ENCODE measurements around the genes DPY19L3 and LSM14A.

GRCh38 chr19:30225268-30226435, 146.5 kb upstream of the ZNF536 start:
- PRO-cap, result no peak
- RAMPAGE, long total RNA, 2 experiments, result no peak in any of the 2 experiments

- PRO-cap, result bidirectional peak, plus-strand start at chr19:30227875, minus-strand start at chr19:30227723; unidirectional peak, plus-strand start at chr19:30228431; bidirectional peak, plus-strand start at chr19:30228510, minus-strand start at chr19:30228479
- RAMPAGE, long total RNA, 2 experiments, result no peak in any of the 2 experiments
These were observed 144.3 kb upstream of the ZNF536 start for GRCh38 chr19:30227580-30228584.

DNA sequence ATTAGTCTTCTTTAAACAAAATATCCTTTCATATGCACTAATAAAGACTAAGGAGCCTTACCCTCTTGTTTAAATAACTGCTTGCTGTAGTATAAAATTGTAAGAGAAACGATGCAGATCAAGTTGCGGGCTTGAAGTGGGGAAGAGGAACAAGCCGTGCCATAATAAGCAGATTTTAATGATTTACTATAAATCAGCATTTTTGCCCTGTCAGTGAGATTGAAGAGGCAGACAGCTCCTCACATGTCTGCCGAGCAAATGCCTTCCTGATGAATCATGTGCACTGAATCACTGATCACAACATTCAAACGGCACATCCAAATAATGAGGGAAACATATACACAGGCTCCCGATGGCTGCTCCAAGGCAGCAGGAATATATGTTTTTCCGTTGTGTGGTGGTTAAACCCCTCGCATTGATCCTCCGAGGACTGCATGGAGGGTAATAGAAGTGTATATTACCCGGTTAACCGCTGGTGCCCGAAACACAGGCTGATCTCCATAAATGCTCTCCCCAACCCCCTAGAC, 282.8 kb downstream of the TSHZ3 start:
- PRO-cap, result no peak
- RAMPAGE, long total RNA, 2 experiments, result no peak in any of the 2 experiments

DNA sequence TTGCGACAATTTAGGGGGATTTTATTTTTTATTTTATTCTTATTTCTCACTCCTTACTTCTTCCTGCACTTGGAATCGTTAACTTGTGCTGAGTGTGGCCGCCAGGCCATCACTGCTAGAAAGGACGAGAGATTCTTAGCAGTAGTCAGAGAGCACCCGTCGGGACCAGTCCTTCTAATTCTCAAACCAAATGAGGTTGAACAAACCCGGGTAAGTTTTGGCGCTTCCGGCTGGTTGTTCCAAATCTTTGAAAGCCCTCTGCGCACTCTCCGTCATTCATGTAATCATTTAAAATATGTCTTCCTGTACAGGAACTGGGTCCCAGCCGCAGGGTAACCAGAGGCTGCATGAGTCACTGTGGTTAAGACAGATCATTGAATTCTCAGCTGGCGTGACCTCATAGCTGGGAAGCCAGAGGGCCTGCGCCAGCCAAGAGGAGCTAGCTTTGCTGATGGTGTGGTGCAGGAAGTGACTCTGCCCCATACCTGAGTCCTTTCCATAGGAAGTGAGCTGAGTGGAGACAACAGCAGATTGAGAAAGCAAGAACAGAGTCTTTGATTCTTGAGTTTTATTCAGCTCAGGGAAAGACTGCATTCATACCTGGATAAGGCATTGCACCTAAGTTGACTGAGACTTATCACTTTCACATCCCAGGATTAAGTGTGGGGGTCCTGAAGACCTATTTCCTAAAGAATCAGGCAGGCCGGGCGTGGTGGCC, 135.2 kb downstream of the TSHZ3 start:
- PRO-cap, result no peak
- RAMPAGE, long total RNA, 2 experiments, result no peak in any of the 2 experiments

DNA sequence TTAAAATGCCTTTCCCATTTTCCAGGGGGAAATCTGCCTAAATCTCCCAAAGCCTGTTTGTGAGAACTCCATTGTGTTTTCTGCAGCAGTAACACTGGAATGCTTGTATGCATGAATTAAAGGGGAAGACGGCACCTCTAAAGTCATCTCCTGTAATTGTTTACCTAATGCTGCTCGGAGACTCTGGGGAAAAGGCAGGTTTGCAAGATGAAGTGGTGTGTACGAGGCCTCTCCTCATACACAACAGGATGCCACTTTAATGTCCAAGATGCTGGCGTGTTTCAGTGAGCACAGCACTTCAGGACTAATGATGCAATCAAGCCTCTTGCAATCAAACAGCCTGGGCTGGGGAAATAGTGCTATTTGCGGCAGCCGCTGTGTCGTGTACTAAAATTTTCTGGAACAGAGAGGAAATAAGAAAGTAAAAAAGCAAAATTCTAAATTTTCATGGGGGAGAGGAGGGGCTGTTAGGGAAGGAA, 33.0 kb downstream of the TSHZ3 start:
- PRO-cap, result no peak
- RAMPAGE, long total RNA, 2 experiments, result no peak in any of the 2 experiments

- PRO-cap, result unidirectional peak, minus-strand start at chr19:31502791
- RAMPAGE, long total RNA, 2 experiments, result no peak in any of the 2 experiments
These were observed 153.4 kb upstream of the TSHZ3 start for GRCh38 chr19:31502698-31502902.

DNA sequence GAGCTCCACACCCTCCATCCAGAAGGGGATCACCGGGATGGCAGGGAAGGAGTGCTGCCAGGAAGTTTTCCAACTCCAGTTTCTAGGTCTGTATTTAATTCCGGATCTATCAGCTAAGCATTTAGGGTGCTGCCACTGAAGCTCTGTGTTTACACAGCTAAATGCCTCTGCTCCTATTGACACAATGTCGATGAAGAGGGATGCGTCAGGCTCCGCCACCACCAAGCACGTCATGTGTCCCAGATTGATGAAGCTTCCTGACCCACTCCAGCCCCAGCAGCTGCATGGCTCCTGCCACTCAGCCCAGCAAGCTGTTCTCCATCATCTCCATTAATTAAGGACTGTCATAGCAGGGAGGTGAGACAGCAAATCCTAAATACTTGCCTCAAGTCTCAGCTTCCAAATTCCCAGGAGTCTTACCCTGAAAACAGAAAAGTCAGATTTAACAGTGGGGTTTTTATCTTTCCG, 435.2 kb upstream of the ZNF507 start:
- PRO-cap, result no peak
- RAMPAGE, long total RNA, 2 experiments, result no peak in any of the 2 experiments

DNA sequence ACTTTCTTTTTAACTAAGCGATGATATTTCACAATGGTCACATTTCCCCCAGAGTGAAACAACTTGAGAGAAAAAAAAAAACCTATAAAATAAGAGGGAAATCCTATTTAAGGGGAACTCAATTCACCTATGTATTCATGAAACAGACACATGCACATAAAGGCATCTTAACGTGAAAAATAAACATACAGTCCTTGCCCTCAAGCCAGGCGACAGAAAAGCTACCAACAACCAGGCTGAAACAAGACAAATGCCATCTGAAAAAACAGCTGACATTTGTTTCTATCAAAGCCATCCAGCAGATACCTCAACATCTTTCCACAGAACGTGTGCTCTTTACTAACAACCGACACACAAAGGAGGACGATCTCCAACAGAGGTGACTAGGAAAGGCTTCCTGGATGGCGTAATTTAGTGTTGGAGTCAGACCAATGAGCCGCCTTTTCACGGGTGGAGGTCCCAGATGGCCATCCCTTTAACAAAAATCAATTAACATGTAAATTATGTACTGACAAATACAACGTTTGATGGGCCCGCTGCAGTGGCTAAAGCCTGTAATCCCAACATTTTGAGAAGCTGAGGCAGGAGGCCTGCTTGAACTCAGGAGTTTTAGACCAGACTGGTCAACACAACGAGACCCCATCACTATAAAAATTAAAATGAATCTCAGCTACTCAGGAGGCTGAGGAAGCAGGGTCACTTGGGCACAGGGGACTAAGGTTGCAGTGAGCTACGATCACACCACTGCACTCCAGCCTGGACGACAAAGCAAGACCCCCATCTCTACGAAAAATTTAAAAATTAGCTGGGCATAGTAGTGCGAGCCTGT, 1.4 kb upstream of the DPY19L3 start:
- PRO-cap, result no peak
- RAMPAGE, long total RNA, 2 experiments, result no peak in any of the 2 experiments

GRCh38 chr19:32405418-32406506, at the start of gene DPY19L3:
TSS of gene DPY19L3 (plus strand) at chr19:32405770.
- PRO-cap, result bidirectional peak, plus-strand start at chr19:32405778, minus-strand start at chr19:32405553; bidirectional peak, plus-strand start at chr19:32406092, minus-strand start at chr19:32406013
- RAMPAGE, long total RNA, 2 experiments, result start-site peak on the plus strand in 2 of 2 experiments, at chr19:32406099-32406152 at its widest, 47 to 58 reads per replicate

DNA sequence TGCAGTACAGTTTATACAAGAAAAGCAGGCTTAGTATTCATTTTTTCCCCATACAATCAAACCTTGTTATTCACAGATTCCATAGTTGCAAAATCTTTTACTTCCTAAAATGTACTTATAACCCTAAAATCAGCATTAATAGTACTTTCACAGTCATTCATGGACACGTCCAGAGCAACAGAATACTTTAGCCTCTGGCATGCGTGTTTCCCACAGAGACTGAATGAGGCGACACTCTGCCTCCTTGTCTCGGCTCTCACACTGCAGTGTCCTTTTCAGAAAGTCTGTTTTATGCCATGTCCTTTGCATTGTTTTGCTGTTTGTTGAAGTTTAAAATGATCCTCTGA, 28.4 kb downstream of the DPY19L3 start:
- PRO-cap, result no peak
- RAMPAGE, long total RNA, 2 experiments, result no peak in any of the 2 experiments

DNA sequence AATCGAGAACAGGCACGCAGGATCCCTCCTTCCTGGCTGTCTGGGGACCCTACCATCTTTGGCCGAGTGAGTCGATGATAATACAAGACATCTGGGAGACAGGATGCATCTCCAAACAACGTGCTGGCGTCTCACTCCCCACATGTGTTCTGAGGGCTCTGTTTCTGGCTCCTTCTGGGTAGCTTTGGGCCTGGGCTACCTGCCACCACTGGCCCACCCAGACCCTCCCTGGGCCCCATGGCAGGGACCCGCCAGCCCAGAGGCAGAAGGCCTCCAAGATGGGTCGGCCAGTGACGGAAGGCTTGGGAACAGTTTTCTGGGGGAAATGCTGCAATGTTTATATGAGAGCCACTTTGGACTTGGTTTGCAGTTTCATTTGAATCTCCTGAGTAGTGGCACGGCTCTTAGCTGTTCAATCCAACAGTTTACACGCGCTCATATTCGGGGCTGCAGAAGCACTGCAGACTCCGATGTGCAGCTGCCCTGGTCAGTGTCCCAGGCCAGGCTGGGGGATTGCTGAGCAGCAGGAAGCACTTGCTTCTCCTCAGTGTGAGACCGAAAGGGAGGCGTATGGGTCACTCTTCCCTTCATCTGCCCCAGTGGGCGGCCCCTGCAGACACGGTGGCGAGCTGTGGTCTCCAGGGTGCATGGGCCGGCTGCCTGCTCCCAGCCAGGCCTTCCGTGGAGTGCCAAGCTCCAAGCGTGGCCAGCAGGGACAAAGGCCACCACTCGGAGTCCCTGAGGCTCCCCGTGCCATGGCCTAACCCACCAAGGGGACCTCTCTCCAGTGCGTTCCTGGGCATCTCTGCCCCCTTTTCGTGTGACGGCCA, 31.7 kb downstream of the CEBPG start:
- PRO-cap, result no peak
- RAMPAGE, long total RNA, 2 experiments, result no peak in any of the 2 experiments

GRCh38 chr19:33701127-33701470, 79.3 kb downstream of the CHST8 start:
- PRO-cap, result no peak
- RAMPAGE, long total RNA, 2 experiments, result no peak in any of the 2 experiments

DNA sequence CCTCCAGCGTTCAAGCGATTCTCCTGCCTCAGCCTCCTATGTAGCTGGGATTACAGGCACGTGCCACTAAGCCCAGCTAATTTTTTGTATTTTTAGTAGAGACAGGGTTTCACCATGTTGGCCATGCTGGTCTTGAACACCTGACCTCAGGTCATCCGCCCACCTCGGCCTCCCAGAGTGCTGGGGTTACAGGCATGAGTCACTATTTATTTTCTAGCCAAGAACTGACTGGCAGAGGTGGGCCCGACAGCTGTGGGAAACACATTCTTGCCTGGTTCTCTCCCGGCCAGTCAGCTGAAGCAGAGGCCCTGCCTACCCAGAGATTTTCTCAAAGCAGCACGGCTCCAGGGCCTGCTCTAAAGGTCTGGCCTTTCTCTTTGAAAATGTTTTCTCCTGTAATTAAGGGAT, 108.0 kb downstream of the KCTD15 start:
- PRO-cap, result unidirectional peak, plus-strand start at position 234 of the sequence
- RAMPAGE, long total RNA, 2 experiments, result no peak in any of the 2 experiments

- PRO-cap, result no peak
- RAMPAGE, long total RNA, 2 experiments, result no peak in any of the 2 experiments
These were observed 158.1 kb upstream of the LSM14A start for GRCh38 chr19:34014115-34014683.

DNA sequence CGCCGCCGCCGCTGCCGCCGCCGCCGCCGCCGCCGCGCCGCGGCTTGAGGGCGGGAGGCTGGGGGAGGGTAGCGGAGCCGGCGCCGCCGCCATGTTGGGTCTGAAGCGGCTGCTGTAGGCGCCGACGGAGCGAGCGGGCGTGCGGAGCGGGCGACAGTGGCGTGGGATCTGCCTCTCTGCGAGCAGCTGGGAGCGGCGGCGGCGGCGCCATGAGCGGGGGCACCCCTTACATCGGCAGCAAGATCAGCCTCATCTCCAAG, at the start of gene LSM14A:
Gene LSM14A (plus strand): TSS at position 71 of the 260 bp plus-strand sequence.
- PRO-cap, result bidirectional peak, plus-strand start at position 47 of the sequence, minus-strand start outside the sequence
- RAMPAGE, long total RNA, 2 experiments, result start-site peak on the plus strand in 2 of 2 experiments, centred at positions 79 to 84 of the sequence, 1,557 to 1,913 reads per replicate

GRCh38 chr19:34337022-34337719, 27.8 kb upstream of the GPI start:
- PRO-cap, result no peak
- RAMPAGE, long total RNA, 2 experiments, result no peak in any of the 2 experiments

DNA sequence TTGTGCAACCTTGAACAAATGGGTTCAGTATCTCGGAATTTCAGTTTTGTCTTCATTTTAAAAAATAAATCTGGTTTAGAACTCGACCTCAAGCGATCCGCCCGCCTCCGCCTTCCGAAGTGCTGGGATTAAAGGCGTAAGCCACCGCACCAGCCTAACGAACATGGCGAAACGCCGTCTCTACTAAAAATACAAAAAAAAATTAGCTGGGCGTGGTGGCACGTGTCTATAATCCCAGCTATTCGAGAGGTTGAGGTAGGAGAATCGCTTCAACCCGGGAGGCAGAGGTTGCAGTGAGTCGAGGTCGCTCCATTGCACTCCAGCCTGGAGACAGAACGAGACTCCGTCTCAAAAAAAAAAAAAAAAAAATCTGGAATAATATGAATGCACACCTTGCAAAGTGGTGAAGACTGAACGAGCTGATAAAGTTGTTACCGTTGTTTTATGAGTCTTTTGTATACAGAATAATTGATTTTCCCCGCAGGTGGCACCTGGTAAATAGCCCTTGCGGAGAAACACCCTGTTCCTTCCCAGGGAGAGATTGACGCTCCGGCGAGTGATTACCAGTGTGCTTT, 691 bp downstream of the ZNF302 start:
- PRO-cap, result no peak
- RAMPAGE, long total RNA, 2 experiments, result no peak in any of the 2 experiments

- PRO-cap, result no peak
- RAMPAGE, long total RNA, 2 experiments, result no peak in any of the 2 experiments
These were observed 1.3 kb upstream of the ZNF181 start for GRCh38 chr19:34732822-34733097.

DNA sequence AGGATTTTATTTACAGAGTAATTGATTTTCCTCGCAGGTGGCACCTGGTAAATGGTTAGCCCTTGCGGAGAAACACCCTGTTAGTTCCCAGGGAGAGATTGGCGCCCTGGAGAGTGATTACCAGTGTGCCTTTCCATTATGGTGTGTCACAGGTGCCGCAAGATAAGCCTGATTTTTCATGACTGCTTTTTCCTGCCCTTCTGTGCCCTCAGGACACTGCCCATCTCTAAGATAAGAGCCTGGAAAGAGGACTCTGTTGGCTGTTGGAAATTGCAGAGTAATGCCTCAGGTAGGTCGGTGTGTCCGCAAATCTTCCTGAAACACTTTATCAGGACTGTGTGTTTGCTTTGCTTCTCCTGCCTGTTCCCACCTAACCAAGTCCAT, 707 bp downstream of the ZNF181 start:
- PRO-cap, result no peak
- RAMPAGE, long total RNA, 2 experiments, result no peak in any of the 2 experiments

- PRO-cap, result no peak
- RAMPAGE, long total RNA, 2 experiments, result no peak in any of the 2 experiments
These were observed 21.5 kb upstream of the ZNF30 start for GRCh38 chr19:34904774-34905942.

Data from lower leg skin (tissue), 2 donors.